NALM6 (cell line): ENCODE results near the gene SSBP4.

GRCh38 chr19:18010044-18010640 is 2.2 kb downstream of the ARRDC2 start:
- PRO-cap = no peak

DNA sequence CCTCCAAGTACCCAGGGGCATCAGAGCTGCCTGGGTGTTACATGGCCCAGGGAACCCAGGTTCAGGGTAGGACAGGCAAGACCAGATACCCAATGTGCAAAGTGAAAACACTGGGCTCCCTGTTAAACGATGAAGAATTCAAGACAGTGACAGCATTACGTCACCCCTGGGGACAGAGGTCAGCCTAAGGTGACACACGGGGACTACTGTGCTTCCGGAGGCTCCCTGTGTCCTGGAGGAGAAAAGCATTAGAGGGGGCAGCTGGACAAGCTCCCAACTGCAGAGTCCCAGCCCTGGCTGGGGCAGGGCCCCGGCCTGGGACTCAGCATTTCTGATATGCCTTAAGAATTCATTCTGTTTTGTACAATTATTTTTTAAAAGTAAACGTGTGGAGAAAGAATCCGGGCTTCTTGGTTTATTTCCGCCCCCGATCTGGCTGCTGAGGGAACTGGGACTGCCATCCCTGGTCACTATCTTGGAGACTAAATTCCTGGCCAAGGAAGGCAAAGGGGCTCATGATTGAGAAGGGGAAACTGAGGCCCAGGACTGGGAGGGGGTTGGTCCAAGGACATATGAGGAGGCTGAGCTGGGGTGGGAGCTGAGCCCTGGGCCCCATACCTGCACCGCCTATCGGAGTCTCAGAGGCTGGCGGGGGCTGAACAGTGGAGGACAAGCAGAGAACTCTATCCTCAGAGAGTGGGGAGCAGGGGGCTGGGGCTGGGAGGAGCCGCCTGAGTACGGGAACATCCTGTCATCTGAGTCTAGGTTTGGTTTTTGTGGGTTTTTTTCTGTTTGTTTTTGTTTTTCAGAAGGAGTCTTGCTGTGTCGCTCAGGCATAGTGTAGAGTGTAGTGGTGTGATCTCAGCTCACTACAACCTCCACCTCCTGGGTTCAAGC is 6.0 kb downstream of the ARRDC2 start:
- PRO-cap = no peak

DNA sequence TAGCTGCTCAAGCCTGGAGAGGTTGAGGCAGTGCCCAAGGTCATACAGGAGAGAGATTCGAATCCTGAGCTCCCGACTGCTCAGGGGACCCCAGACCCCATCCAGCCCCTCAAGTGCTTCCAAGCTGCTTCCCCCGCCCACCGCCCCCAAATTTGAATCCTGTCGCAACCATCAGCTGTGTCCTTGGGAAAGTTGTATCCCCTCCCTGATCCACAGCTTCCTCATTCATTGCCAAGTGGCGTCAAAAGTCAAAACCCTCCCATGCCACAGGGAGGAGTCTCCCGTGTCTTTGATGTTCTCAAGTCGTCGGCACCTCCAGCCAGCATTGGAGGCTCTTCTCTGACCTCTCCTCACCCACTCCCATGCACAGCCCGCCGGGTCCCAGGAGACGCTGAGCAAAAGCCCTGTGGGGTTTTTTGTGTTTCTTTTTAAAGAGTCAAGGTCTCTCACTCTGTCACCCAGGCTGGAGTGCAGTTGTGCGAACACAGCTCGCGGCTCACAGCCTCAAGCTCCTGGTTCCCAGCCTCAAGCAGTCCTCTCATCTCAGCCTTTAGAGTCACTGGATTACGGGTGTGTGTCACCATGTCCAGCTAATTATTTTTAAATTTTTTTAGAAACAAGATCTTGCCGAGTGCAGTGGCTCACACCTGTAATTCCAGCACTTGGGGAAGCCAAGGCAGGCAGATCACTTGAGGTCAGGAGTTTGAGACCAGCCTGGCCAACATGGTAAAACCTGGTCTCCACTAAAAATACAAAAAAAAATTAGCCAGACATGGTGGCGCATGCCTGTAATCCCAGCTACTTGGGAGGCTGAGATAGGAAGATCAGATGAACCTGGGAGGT is 2.7 kb upstream of the IFI30 start:
- PRO-cap = bidirectional peak, plus-strand start at position 457 of the sequence, minus-strand start at position 243 of the sequence

GRCh38 chr19:18176568-18177377 is 3.2 kb downstream of the IFI30 start:
- PRO-cap = no peak

DNA sequence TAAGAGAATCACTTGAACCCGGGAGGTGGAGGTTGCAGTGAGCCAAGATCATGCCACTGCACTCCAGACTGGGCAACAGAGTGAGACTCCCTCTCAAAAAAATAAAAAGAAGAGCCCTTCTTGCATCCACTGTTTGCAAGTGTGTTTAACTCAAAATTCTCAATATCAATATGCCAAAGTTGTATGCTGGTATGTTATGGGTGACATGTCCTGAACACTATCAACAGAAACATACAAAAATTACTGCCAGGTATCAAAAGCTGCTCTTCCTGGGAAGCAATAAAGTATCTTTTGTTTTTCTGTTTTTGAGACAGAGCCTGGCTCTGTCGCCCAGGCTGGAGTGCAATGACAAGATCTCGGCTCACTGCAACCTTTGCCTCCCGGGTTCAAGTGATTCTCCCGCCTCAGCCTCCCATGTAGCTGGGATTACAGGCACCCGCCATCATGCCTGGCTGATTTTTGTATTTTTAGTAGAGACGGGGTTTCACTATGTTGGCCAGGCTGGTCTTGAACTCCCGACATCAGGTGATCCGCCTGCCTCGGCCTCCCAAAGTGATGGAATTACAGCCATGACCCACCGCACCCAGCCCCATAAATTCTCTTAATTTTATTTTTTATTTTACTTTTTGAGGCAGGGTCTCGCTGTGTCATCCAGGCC is 6.3 kb upstream of the MPV17L2 start:
- PRO-cap = no peak

DNA sequence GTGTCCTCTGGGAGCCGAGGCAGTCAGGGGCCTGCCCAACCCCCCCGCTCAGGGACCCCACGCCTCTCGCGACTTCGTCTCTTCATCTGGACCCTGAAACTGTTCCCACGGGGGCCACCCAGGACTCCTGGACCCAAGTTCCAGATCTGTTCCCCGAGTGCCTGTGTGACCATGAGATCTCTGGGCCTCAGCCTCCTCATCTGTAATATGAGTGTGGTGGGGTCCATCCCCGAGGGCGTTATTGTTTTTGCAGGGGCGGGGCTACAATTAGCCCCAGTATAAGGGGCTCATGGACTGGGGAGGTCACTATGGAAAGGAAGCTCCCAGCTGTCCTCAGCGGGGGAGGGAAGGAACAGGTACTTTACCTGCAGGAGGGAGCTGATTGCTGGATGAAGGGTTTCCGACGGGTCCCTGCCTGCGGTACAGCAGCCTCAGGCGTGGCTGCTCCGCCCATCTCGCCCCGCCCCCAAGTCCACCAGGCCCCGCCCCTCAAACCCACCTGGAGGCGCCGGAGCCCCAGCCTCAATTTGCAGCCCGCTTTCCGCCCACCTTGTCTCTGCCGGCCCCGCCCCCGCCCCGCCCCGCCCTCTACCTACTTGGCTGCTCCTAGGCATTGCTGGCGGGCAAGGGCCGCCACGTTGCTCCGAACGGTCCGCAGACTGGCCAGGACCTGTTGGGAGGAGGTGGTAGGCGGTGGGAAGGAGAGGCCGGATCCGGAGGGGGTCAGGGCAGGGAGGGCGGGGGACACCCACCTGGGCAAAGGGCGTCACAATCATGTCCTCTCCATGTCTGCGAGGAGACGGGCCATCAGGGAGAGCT is 5.5 kb downstream of the PDE4C start:
- PRO-cap = no peak

DNA sequence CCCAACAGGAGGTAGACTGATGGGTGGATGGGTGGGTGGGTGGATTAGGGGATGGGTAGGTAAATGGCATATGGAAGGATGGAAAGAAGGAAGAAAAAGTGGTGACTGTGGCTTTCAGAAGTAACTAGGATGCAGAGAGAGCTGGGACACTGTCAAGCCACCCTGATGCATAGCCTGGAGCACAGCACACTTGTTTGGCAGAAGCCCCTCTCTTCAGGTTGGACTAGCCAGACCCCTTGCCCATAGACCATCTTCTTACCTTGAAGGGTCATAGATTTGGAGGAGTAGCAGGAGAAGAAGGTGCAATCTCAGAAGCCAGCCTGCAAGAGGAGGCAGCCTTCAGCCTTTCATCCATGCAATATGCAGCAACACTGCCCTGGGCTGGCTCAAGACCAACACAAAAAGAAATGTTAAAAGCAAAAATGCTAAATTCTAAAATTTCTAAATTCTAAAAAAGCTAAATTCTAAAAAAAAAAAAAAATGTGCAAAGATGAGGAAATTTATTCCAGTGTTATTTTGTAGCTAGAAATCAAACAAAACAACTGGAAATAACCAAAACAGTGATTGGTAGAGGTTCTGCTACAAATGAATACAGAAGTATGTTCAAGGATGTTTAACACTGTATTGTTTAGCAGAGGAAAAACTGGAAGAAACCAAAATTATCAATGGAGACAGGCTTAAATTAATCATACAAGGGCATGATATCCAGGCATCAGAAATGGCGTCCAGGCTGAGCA is 4.9 kb downstream of the IQCN start:
- PRO-cap = no peak

DNA sequence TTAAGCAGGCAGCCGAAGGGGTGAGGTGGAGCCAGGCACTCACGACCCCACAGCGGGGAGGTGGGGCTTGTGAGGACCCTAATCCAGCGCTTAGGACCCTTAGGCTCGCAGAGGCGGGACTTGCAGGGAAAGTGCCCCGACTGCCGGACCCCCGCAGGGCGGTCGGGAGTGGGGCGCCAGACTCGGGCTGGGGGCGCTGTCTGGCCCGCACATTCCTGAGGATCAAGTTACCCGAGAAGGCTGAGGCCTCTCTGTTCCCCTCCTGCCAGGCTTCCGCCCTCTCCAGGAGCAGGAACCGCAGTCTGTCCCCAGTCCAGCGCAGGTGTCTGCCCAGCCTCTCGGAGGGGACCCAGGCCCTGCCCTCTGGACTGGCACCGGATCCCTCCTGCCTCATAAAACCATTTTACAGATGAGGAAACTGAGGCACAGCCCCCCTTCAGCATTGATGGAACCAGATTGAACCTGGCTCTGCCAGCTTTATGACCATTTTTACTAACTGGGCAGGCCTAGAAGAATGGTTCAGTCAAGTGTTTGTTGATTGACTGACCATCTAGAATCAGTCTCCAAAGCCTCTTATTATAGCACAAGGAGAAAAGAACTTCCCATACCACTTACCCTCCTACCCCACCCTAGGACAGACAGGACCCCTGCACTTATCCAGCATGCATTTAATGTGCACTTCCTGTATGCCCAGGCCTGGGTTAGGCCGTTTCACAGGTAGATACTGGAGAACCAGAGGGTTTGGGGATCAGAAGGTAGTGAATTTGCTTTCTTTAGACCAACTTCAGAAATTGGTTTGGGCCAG is 6.6 kb upstream of the JUND start:
- PRO-cap = no peak

GRCh38 chr19:18293343-18293853 is 12.0 kb upstream of the JUND start:
- PRO-cap = no peak

DNA sequence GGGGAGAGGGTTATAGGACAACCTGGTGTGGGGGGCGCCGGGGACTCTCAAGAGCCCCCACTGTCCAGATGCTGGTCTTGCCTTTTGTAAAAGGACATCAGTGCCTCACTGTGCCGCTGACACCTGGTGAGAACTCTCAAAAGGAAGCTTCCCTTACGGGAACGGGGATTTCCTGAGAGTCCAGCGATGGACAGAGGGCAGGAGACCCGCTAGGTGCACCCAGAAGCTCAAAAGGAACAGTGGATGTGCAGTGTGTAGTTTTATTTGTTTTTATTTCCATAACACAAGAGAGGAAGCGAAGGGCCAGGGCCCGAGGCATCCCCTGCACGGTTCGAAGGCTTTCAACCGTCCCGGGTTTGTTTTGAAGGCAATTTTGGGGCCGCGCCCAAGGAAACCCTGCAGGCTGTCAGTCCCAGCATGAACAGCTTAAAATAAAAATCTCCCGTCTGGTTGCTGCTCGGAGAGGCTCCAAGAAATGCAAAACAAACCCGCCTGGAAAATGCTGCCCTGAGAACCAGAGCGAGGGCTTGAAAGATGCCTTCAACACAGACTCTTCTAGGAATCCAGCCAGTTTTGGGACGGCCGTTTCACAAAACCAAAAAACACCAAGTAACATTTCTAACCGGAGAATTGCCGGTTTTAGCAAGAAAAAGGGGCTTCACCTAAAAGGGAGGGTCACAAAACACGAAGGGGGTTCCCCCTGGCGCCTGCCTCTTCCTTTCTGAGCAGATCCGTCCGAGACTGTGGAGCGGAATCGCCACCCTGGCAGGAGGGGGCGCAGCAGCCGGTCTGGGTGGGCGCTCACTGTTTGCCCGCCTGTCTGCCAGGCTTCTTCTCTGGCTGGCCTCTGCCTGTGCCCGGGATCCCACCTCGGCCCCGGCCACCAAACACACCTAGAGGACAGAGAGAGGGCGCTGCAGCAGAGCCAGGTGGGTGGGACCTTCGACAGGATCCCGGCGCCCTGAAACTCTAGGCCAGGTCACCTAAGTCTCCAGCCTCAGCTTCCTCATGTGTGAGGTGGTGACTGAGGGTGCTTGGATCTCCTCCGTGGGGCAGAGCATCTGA is 15.9 kb downstream of the LSM4 start:
- PRO-cap = bidirectional peak, plus-strand start at position 409 of the sequence, minus-strand start at position 245 of the sequence; bidirectional peak, plus-strand start at position 804 of the sequence, minus-strand start at position 745 of the sequence

- PRO-cap = no peak
Observed at GRCh38 chr19:18310500-18311168, 12.2 kb downstream of the LSM4 start.

DNA sequence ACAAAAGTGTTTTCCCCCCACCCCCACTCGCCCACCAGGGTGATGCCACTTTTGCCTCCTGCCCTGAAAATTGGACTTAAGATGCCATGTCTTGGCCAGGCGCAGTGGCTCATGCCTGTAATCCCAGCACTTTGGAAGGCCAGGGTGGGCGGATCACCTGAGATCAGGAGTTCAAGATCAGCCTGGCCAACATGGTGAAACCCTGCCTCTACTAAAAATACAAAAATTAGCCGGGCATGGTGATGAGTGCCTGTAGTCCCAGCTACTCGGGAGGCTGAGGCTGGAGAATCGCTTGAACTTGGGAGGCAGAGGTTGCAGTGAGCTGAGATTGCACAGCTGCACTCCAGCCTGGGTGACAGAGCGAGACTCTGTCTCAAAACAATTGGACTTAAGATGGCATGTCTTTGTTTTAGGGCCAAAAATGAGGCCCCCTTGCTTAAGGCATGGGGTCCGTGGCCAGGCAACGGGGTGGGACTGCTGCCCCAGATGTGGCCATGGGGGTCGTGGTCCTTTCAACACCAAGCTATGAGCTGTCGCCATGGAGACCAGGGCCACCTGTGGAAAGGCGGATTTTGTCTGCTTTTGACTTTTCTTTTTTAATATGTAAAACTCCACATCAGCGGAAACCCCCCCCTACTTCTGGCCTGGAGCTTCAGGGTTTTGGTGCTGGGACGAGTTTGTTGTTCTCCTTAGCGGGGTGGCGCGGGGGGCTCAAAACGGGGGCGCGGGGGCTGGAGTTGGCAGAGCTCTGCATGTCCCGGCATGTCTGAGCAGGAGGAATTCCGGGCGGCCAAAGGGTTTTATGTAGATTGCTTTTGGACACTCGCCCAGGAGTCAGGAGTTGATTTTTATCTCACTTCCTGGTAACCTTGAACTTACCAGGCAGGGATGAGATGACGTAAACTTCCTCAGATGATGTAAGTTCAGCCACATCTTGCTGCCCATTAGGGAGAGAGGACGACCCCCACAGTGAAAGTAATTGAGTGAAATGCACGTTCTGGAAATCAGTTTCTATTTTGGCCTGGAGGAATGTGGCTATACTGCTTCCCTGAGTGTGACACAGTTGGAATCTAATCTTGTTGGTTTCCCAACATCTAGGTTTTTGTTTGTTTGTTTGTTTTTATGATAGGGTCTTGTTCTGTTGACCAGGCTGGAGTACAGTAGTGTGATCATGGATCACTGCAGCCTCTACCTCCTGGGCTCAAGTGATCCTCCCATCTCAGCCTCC is 21.3 kb upstream of the GDF15 start:
- PRO-cap = no peak

DNA sequence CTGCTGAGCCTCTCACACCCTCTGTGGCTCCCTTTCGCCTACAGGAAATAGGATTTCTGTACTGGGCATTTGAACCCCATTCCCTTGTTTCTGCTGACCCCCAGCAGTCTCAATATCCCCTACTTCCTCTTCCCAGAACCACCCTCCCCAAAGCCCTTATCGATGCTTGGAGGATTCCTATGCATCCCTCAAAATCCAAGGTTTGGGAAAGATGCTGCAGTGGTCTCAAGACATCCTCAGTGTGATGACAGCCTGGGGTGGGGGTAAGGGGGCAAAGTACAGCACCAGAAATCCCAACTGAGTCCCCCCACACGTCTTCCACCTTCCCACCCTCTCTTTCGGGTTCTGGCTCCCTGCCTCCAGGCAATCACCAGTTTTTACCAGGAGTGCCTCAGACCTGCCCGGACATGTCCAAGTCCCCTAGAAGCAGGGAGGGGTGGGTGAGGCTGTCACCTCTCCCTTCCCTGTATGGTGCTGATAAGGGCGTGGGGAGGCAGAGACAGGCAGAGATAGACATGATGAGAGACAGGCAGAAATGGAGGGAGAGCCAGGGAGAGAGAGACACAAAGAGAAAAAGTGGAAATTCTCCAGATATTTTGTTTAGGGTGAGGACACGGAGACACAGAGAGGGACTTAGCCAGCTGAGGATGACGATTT is 12.3 kb upstream of the GDF15 start:
- PRO-cap = no peak

- PRO-cap = no peak
Observed at GRCh38 chr19:18374211-18374946, 11.6 kb upstream of the GDF15 start.

GRCh38 chr19:18392400-18393054 is 4.9 kb downstream of the LRRC25 start:
- PRO-cap = no peak

- PRO-cap = no peak
Observed at GRCh38 chr19:18419102-18420115, at the start of gene SSBP4. TSS of gene SSBP4 (plus strand) at chr19:18419398.

GRCh38 chr19:18432552-18433067 is 5.3 kb downstream of the ISYNA1 start:
- PRO-cap = no peak

DNA sequence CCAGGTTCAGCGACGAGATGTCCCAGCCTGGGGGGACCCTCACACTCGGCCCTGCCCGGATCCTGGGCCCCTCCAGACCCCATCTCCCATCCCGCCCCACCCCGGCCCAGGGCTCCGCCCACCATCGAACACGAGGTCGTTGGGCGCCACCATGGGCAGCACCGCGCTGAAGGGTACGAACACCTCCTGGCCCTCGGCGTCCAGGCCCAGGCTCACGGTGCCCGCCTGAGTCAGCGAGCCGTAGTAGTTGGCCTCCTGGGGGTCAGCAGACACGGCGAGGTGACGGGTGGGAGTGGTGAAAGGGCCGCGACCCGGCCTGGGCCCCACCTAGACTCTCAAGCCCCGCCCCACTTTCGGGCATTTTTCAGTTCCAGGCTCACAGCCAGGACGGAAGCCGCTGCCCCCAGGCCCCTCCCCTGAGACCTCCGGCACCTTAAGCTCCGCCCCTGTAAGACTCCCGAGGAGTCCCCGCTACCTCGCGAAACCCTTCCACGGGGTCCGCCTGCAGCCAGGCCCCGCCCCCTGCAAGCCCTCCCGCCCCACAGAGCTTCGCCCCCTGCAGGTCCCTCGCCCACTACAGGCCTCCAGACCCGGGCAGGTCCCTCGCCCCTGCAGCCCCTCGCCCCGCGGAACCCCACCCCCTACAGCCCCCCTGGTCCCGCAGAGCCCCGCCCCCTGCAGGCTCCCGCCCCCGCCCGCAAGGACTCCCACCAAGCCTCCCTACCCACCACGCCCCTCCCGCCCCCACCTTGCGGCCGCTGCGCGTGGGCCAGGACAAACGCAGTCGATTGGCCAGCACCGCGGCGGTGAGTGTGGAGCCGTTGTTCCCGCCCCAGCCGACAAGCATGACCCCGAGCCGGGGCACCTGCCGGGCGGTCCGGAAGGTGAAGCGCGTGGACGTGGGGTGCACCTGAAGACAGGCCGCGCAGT is 817 bp downstream of the ISYNA1 start:
- PRO-cap = no peak

DNA sequence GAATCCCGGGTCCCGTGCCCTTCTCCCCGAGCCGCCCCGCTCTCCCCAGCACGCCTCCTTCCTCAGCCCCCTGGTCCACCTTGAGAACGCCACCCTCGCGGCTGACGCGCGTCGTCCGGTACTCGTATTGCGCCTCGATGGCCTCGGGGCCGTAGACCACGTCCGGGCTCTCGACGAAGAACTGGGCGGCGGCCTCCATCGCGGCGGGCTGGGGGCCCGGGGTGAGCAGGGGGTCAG is 234 bp downstream of the ISYNA1 start:
- PRO-cap = no peak

DNA sequence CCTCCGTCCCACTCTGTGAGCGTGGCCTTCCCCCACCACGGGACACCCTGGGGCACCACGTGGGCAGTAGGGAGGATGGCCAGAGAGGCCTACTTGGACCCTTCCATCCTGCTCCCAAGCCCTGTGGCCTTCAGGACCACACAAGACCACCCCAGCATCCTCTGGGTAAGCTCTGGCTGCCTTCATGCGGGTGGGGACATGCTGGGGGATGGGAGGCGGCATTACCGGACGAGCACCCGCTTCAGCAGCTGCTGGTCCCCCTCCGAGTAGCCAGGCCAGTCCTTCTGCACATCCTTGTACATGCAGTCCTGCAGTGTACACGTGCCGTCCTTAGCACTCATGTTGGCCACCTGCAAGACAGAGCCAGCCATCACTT is 20.0 kb upstream of the ISYNA1 start:
- PRO-cap = no peak